Thoracic aorta (tissue), 1 donor: ENCODE measurements around the gene EFCC1.

DNA sequence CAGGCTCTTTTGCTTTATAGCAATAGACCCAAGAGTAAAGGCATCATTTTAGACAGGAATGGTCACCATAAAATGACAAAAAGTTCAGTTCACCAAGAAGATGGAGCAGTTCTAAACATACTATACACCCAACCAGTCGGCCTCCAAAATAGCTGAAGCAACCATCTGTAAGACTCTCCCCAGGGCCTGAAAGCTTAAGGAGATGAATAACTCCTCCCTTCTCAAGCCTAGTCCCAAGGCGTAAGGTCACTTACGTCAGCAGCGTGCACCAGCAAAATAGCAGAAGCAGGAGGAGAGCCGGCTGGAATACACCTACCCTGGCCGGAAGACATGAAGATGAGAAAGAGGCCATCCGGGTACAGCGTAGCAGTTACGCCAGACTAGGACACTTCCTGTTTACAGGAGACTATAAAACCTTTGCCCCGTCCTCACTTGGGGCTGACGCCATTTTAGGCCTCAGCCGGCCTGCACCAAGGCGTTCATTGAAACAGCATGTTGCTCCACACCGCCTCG, 2.6 kb downstream of the CFAP92 start:
- RAMPAGE, long total RNA, result no peak

- RAMPAGE, long total RNA, result no peak
These were observed at the start of gene EFCC1 for GRCh38 chr3:129000919-129001775. Gene EFCC1 (plus strand): TSS chr3:129001304.

GRCh38 chr3:129058198-129059003, 2.2 kb upstream of the GP9 start:
- RAMPAGE, long total RNA, result no peak

DNA sequence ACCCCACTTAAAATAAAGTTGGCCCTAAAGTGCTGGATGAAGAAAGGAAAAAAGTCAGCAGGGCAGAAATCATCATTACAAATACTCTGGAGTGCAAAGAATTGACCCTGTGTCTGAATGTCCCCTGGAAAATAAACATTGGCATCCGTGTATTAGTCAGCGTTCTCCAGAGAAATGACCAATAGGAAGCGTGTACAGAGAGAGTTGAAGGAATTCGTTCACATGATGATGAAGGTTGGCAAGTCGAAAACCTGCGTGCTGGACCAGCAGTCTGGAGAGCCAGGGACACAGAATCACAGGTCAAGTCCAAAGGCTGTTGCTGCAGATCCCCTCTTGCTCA, 16.6 kb downstream of the GP9 start:
- RAMPAGE, long total RNA, result no peak

DNA sequence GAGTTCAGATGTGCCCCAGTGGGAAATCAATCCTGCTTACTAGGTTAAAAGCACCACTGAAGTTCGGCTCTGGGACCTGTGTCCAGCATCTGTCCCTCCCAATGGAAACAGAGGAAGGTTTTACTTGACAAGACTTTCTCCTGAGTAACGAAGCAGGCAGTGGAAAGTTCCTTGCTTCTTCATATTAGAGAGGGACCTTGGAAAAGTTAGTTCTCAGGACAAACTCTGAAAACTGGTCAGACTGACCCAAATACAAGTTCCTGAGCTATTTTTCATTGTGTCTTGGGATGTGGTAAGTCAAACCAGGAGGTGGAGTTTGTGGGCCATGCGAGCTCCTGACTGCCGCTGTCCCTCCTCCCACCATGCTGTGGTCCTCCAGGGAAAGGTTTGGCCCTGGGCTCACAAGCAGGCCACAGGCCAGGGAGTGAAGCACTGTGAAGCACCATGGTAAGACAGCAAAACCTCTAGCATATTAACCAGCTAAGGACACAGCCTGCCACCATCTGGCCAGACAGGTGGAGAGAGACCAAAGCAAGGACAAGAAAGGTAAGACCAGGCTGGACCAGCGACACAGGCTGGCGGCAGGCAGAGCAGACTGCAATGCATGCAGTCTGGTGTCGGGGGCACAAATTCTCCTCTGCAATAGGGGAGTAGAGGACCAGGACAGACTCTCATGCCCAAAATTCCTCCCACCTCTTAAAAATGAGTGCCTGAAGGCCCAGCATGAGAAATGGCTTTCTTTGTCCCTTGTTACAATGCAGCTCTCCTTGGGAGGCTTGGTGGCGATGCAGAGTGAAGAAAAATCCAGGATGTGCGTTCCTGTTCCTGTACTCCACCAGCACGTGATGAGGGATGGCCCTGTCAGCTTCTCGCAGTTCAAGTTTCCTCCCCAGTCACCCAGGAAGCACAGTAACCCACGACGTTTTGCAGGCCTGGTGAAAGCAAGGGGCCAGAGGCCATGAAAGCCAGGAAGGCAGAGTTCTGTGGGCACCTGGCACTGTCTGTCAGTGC, 15.2 kb downstream of the RAB43 start:
- RAMPAGE, long total RNA, result no peak

DNA sequence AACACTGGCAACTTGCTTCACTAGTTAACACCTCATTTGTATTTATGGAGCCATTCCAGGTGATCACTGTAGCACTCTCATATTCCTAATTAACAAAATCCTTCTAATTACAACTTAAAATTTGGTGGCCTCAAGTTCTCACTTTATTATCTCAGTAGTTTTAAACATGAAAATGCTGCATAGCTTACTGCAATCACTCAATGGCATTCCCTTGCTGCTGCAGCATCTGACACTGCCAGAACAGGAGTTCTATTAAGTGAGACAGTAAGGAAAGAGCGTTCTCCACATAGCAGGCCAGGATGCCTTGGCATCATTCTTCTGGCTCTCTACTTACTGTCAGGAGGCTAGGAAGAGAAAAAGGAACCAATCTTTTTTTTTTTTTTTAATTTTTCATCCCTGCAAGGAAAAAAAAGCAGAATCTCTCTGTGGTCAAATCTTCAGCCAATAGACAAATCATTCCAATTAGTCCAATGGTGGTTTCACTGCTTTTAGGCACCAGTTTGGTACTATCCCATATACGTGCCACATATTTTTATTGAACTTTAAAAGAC, 3.2 kb downstream of the CNBP start:
- RAMPAGE, long total RNA, result no peak

- RAMPAGE, long total RNA, result start-site peak on the plus strand at chr3:129265741-129265764, 44 reads
These were observed 13.2 kb upstream of the HMCES start for GRCh38 chr3:129265474-129265957.

- RAMPAGE, long total RNA, result no peak
These were observed 4.0 kb downstream of the HMCES start for GRCh38 chr3:129282580-129283179.

DNA sequence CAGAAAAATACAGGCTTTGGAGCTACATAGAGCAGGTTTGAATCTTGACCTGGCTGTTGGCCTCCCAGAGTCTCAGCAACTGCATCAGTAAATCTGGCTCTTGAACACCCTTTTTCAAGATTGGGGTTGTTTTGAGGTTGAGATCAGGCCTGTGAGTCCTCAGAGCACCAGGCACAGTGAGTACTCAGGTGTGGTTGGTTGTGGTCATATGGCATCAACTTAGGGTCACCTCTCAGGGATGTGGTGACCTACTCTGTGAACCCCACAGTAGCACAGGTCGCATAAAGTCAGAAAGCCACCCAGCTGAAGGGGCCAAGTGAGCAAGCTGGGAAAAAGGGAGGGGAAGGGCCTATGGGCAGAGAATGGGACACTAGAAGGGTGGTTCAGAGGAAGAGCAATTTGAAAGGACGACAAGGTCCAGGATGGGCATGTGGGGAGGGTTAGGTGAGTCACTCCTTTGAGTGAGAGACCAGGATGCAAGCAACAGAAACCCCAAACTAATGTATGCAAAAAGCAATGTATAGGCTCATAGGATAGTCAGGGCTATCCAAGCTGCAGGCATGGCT, 4.1 kb downstream of the H1-10 start:
- RAMPAGE, long total RNA, result no peak

- RAMPAGE, long total RNA, result no peak
These were observed 2.3 kb downstream of the H1-10 start for GRCh38 chr3:129313305-129314582.

DNA sequence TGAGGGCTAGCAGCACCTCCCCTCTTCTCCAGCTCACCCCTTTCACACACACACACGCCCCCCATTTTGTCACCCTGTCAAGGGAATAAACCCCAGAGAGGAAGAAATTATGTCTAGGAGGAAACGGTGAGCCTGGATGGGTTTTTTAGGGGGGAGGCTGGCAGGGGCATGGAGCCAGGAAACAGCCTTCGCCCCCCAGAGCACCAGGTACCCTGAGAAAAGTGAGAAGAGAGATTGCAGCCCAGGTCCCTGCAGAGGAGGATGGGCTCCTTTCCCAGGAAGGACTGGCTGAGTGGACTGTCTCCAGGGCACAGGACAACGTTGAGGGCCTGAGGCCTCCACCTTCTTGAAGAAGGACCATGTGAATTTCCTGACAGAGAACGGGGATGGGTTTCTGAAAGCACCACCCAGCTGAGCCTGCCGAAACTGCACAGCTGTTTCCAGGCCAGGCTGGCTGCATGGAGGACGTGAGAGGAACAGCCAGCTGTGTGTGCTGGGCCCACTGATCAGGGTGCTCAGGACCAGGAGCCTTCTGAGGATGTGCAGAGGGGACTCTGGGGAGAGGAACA, 1.6 kb upstream of the H1-10 start:
- RAMPAGE, long total RNA, result start-site peak on the plus strand centred at position 476 of the sequence, 855 bp wide, 10 reads

DNA sequence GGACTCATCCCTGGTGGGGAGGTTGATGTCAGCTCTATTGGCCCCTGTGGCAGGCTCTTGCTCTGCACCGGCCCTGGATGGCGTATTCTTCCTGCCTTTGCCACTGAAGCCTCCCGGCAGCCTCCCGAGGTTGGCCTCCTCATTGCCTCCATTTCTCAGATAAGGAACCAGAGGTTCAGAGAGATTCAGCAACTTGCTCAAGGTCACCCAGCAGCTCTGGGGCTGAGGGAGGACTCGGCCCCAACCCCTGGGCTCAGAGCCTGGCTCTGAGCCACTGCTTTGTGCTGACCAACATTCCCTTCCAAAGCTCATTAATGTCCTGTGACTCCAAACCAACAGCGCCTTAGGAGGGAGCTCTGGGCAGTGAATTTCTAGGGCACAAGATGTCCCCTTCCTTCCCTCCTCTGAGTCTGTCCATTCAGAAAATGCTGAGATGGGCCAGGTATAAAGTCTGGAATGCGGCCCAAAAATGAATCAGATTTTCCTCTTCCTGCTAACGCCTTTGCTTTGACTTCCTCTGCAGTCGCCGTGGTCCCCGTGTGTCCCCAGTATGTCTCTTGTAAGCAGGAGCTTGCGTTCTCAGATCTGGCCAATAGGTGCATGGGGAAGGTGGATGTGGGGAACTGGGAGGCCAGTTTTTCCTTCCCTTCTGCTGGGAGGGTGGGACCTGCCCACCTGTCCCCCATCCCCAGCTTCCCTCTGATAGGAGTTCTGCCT, 36.9 kb upstream of the H1-10 start:
- RAMPAGE, long total RNA, result no peak

DNA sequence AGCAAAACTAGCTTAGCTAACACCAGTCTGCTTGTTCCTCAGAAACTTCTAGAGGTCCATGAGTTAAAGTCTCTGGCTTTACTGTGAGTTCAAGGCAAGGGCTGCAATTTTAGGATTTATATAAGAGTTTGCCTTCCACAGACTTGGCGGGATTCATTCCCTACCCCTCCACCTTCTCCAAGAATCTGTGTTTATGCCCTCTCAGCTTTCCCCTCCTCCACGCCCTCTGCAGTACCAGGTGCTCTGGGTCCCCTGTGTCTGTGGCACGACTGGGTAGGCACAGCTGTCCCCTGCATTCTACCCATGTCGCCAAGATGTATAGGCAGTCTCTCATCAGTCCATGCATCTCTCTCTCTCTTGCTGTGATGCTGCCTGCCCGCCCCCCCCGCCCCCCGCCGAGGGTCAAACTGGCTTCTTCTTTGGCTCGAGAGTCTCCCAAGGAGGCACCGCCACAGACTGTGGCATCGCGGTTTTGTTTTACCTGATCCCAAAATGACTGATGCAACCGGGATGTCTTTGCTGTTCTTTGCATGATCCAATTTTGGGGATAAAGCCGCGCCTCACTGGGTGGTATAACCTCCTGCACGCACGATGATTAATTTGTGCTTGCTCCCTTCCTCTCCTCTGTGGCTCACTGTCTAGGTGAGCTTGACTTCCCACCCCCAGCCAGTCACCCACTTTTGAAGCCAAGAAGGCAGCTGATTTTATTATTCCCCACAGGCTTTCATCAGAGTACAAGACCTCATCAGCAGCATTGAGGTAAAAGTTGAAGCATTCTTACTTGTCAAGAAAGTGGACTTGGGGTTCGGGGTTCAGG, 43.7 kb downstream of the EFCAB12 start:
- RAMPAGE, long total RNA, result no peak

DNA sequence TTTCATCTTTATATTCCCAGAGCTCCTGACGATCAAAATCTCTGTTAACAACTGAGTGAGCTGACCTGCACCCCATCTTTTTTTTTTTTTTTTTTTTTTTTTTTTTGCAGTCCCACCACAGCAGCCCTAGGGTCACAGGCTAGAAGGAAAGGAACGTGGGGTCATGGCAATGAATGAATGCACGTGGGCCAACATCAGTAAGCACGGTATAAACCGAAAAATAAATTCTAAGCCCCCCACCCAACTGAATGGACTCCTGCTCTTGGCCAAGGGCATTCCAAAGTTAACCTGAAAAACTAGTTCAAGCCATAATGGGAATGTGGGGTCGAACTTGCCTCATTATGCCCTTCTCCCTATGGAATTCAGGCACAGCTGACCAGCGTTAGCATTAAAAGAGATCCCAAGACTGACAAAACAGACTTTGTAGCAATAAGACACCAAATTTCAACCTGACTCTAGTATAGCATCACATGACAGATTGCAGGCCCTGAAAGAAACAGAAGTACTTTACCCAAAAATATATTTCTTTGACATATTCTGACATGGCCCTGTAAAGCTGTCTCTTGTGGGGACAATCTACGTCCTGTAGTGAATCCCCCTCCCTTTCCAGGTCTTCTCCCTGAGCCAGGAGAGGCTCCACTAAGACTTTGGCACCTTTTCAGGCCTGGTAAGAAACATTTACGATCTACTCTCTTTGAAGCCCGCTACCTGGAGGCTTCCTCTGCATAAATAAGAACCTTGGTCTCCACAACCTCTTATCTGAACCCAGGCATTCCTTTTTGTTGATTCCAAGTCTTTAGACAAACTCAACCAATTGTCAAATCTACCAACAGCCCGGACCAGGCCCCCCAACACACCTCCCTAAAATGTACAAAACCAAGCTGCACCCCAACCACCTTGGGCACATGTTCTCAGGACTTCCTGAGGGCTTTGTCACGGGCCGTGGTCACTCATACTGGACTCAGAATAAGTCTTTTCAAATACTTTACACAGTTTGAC, 30.3 kb downstream of the EFCAB12 start:
- RAMPAGE, long total RNA, result no peak

- RAMPAGE, long total RNA, result no peak
These were observed 67.9 kb upstream of the PLXND1 start for GRCh38 chr3:129674355-129674790.

DNA sequence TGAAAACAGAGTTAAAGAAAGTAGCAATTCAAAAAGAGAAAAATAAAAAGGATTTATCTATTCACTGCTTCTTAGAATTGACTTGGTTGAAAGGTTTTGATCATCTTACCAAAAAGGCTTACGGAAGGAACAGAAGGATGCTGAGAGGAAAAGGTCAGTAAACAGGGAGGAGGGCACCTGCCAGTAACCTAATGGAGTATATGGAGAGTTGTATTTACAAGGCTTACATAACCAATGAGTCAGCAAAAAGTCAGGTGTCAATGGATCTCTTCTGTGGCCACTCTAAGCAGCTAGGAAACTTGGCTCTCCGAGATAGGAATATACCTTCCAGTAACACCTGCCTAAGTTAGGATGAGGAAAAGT, 80.4 kb upstream of the PLXND1 start:
- RAMPAGE, long total RNA, result no peak

DNA sequence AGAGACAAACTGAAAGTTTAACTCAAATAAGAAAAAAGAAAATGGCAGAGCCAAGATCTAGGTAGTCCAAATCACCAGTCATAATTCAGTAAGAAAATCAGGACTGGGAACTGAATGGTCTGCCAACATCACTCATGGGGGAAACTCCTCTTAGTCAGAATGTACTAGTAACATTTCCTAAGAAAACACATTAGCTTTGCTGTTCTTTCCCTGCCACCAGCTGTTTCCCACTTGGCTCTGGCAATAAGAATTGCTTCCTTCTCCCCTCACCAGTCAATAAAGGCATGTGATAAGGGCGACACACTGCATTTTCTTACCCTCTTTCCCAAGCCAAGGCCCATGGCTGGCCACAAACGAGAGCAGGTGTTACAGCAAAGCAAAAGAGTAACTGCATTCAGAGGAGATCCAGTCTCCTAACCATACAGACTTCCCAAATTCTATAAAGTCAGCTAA, 46.1 kb downstream of the PIK3R4 start:
- RAMPAGE, long total RNA, result no peak

DNA sequence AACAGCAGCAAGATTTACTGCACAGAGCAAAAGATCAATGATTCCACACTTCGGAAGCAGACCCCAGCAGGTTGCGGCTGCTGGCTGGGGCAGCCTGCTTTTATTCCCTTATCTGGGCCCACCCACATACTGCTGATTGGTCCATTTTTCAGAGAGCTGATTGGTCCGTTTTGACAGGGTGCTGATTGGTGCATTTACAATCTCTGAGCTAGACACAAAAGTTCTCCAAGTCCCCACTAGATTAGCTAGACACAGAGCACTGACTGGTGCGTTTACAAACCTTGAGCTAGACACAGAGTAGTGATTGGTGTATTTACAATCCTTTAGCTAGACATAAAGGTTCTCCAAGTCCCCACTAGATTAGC, 67.4 kb upstream of the PIK3R4 start:
- RAMPAGE, long total RNA, result no peak

- RAMPAGE, long total RNA, result start-site peak on the minus strand at chr3:131361566-131361651, 14 reads; start-site peak on the plus strand at chr3:131361854-131361926, 19 reads
These were observed 19.7 kb upstream of the NUDT16 start for GRCh38 chr3:131361509-131362578.

DNA sequence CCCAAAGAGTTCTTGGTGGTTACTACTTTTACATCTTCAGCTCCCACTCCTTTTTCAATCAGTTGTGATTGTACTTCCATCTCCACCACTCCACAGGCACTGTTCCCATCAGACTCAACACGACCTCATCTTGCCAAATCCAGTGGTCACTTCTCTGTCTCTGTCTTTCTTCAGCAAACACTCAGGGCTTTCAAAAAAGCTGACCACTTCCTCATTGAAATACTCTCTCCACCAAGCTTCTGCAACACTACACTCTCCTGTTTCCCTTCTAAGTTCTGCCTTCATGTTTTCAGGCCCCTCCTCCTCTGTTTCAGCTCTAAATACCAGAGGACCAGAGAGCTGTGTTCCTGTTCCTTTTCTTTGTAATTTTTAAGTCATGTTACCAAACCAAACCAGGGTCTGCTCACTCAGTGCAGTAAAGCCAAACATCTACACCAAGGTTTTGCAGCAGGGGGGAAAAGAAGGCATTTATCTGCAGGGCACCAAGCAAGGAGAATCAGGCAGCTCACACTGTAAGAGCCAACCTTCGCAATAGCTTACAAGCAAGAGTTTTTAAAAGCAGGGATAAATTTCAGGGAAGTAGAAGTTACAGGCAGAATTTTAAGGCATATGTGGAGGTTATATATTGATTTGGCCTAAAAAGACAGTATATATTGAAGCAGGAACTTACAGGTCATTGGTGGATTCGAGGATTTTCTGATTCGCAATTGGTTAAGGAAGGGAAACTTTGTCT, 33.7 kb upstream of the ACP3 start:
- RAMPAGE, long total RNA, result no peak